ENCODE data around the gene TTC38.

DNA sequence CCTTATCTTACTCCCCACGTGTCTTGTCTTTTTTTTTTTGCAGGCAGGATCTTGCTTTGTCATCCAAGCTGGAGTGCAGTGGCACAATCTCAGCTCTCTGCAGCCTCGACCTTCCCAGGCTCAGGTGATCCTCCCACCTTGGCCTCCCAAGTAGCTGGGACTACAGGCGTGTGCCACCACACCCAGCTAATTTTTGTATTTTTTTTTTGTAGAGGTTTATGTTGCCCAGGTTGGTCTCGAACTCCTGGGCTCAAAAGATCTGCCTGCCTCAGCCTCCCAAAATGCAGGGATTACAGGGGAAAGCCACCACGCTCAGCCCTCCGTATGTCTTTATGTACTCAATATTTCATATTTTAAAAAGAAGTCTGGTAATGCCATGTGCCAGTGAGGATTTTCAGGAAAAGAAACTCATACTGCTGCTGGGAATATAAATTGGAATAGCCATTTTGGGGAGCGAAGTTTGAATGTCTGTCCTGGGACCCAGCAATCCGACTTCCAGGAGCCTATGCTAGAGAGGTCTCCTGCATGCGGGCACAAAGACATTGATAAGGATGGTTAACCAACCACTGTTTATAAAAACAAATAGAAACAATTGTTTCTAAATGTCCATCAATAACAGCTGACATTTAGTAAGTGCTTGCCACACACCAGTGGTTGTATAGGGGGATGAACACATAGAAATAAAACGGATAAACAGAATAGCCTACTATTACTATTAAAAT is 23.3 kb upstream of the NUP50 start:
- RRBS = no CpG with 5 or more reads among the region's 10 CpGs

DNA sequence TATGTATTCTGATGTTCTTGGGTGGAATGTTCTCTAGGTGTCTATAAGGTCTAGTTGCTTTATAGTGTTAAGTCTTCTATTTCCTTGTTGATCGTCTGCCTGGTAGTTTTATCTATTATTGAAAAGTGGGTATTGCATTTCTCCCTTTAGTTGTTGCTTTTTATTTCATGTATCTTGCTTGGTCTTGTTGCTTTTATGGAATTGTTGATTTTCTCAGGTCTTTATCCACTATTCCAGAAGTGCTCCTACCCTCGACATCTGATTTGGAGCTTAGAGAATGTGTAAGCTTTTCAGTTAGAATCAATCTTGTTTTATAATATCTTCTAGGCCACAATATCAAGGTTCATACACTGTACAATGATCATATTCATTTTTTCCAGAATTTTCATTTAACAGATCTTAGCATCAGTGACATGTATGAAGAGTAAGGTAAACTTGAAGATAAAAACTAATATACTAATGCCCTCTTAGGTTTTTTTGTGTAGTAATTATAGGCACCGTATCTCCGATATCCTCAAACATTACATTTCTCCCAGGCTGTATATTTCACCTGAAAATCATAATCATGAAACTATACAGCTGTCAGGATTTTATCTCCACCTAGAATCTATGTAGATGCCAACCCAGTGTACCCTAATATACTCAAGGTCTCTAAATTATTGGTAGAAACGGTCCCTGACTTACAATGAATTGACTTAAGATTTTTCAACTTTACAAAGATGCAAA is 15.1 kb upstream of the NUP50 start:
- RRBS = no CpG with 5 or more reads among the region's 5 CpGs

DNA sequence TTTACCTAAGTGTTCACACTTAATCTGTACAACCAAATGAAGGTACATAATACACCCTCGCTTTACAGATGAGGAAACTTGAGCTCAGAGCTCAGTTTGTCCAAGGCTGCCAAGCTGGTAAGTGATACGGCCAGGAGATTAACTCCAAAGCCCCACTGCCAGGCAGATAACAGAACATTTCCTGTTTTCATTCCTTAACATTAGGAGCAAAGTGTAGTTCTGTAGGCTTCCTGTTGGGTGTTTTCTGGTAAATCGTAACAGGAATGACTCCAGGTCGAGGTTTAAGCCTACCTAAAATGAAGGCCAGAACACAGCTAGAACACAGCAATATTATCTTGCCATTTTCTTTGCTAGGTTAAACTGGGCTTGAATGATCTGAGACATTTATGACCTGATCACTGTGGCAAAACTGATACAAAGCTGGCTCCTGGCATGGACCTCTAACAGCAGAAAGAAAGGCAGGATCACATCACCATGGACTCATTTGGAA is 4.0 kb upstream of the NUP50 start:
- RRBS = no CpG with 5 or more reads among the region's 4 CpGs

- RRBS = no CpG with 5 or more reads among the region's 4 CpGs
Measured at GRCh38 chr22:45179206-45179661, 15.5 kb downstream of the NUP50 start.

DNA sequence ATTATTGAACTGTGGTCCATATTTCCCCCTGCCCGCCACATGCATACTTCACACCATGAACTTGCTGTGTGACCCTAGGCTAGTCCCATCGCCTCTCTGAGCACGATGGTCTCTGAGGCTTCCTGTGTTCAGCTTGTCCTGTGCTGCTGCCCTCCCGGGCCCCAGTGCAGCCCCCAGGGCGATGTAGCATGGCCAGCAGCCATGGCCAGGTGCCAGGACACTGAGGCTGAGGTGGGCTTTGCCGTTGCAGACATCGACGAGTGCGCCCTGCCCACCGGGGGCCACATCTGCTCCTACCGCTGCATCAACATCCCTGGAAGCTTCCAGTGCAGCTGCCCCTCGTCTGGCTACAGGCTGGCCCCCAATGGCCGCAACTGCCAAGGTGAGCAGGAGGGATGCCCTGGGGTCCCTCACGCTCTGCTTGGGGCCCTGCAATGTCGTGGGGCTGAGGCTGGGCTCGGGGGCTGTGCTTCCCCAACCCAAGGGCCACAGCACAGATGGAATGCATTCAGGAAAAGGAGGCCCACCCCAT is 45.7 kb downstream of the FBLN1 start:
- RRBS = no CpG with 5 or more reads among the region's 16 CpGs

- RRBS = no CpG with 5 or more reads among the region's 4 CpGs
Measured at GRCh38 chr22:45848551-45849243, 128.3 kb downstream of the WNT7B start.

DNA sequence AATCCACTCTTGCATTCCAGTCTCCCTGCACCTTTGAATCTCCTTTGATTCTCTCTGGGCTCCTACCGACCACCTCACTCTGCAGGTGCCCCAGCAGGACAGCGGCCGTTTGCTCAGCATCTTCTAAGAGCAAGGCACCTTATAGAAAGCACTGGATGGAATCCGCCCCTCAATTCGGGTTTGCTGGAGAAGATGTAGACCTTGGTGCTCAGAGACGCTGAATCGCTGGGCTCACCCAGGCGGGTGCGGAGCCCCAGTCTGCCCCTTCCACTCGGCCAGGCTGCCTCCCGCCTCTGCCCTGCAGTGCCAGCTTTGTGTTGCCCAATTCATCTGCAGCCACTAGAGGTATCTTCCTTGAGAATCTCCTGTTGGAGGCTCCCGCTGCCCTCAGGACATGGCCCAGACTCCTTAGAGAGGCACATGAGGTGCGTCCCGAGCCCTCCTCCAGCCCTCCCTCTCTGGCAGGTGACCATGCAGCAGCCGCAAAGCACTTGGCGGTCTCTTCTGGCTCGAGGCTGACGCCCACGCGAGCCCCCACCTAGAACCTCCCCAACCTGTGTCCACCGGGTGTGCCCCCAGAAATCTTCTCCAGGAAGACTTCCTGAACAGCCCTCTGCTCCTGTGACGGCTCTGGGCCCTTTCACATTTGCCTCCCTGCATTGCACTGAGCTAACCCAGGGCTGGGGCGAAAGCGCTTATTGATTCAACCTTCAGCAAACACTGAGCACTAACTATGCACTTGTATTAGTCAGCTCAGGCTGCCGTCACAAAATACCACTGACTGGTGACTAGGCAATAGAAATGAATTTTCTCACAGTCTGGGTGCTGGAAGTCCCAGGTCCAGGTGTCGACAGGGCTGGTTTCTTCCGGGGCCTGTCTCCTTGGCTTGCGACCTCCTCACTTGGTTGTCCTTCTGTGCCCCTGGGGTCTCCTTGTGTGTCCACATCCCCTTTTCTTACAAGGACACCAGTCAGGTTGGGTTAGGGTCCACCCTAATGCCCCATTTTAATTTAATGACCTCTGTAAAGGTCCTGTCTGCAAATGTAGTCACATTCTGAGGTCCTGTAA is 117.5 kb downstream of the WNT7B start:
- RRBS = no CpG with 5 or more reads among the region's 28 CpGs

- RRBS = no CpG with 5 or more reads among the region's 13 CpGs
Measured at GRCh38 chr22:45955093-45955489, 21.9 kb downstream of the WNT7B start.

- RRBS = 11% methylated on average over 5 of the region's 23 CpGs
Measured at GRCh38 chr22:45996502-45997238, 19.7 kb upstream of the WNT7B start.

DNA sequence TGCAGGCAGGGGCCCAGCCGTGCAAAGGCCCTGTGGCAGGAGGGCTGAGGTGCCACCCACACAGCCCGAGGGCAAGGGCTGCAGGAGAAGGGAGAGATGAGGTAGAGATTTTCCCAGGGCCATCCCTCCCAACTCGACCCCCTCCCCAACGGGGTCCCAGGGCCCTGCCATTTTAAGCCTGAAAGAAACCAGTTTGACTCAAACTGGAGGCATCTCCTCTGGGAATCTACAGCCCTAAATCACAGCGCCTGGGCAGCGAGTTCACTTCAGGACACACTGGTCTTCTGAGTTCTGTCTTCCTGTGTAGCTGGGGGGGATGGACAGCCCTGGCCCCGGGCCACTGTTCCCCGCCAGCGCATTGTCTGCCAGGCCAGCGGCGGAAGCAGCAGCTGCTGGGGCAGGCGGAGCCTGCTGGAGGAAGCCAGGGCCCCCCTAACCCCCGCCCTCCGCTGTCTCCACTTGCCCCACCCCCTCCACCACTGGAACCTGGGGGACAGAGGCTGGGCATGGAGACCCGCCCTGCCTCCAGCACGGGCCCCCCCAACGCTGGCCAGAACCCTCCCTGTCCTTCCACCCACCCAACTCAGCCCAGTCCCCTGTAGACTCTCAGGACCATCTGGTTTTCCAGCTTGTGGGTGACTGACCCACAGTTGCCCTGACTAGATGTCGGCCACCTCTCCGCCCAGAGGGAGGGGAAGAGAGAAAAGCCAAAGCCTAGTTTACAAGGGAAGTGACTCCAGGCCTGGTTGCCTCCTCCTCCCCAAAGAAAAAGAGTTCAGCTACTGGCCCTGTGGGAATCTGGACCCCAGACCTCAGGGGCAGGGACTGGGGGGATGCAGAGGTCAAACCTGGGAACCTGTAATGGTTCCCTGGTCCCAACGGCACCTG is 20.5 kb upstream of the WNT7B start:
- RRBS = no CpG with 5 or more reads among the region's 20 CpGs

DNA sequence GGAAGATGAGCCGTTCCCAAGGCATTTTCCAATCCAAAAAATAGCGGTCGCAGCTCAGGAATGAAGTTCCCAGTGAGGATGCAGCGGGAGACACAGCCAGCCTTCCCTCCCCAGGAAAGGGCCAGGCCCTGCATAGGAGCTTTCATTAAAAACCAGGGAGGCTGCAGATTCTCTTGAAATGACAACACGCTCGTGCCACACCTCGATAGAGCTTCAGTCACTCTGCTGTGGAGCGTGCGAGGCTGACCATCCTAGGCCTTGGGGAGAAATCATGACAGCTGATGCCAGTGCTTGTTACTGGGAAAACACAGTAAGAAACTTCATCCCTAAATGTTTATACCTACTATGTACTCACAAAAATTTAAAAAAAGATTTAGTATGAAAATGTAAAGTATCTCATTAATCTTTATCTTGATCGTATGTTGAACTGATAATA is 65.9 kb upstream of the WNT7B start:
- RRBS = no CpG with 5 or more reads among the region's 10 CpGs

GRCh38 chr22:46055081-46055842 is 78.3 kb upstream of the WNT7B start:
- RRBS = no CpG with 5 or more reads among the region's 18 CpGs

DNA sequence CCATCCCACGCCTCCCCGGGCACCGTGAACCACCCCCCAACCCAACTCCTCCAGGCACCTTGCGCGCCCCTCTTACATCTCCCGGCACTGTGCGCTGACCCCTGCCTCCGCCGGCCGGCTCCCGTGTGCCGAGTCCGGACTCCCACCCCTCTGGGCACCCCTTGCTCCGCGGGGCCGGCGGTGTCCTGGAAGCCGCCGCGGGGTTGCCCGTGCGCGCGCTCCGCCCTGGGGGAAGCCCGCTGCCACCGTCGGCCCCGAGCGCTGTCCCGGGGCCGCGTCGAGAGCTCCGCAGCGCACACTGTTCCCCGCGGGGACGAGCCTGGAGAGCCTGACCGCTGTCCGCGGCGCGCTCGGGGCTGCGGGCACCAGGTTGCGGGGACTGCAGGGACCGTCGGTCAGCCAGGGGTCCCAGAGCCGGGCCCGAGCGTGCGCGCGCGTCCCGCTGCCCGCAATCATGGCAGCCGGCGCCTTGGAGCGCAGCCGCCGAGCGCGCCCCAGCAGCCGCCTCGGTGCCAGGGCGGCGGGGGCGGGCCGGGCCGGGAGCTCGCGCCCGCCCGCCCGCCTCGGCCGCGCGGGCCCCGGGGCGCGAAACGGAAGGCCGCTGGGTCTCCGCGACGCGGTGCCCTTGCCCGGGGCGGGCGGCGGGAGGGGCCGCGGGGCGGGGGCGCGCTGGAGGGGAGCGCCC is 79.6 kb upstream of the PPARA start:
- RRBS = 1% methylated on average over 72 of the region's 100 CpGs

- RRBS = 10% methylated on average over 1 of the region's 24 CpGs
Measured at GRCh38 chr22:46089903-46090410, 60.4 kb upstream of the PPARA start.

GRCh38 chr22:46155944-46156569 is 5.7 kb downstream of the PPARA start:
- RRBS = no CpG with 5 or more reads among the region's 6 CpGs

DNA sequence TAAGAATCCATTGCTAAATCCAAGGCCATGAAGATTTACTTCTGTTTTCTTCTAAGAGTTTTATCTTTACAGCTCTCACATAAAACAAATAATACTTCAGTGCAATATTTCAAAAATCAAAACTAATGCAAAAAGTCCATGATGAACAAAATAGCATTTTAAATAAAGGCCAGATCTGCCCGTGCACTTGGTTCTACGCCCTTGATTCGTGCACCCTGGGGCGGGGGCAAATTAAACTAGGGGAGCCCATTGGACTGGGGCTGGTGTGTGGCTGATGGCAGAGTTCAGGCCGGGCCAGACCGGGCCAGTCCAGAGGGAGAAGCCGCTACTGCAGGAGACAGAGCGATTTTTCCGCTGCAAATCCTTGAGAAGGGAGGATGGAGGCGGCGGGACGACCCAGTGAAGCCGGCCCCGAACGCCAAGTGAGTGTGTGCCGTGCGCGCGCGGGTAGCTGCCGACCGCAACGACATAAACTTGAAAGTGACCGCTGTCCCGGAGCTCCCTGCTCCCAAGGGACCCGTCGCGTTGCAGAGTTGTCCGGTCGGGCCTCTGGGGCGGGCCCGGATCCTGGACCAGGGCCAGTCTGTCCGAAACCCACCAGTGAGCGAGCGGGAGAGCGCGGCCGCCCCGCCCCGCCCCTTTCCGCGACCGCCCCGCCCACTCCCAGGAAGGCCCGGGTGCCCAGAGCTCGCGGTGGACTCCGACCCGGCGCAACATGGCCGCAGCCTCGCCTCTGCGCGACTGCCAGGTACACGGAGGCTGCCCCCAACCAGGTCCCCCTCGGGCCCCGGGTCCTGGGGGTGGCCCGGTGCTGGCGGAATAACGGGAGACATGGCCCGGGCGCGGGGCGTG is at the start of gene TTC38:
Gene TTC38, plus strand, starts transcription at position 684 of the 852 bp plus-strand sequence.
- RRBS = 2% methylated on average over 26 of the region's 64 CpGs

- RRBS = 81% methylated on average over 3 of the region's 28 CpGs
Measured at GRCh38 chr22:46280571-46281761, 13.2 kb downstream of the TTC38 start.

- RRBS = no CpG with 5 or more reads among the region's 10 CpGs
Measured at GRCh38 chr22:46288948-46289413, 7.7 kb upstream of the GTSE1 start.

DNA sequence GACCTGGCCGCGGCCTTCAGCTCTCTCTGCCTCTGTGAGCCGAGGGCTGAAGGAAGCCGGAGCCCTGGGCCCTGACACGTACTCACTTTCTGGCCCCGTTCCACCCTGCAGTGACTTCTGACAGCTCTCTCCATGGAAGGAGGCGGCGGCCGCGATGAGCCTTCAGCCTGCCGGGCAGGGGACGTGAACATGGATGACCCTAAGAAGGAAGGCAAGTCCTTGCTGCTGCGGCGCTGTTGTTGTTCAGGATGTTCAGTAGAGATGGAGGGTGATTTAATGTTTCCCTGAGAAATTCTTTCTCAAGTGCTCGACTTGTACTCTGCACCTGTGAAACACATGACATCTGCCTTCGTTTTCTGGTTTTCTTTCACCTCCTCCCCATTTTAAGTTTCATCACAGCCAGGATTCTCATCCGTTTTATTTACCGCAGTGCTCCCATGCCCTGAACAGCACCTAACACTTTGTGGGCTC is 634 bp downstream of the GTSE1 start:
- RRBS = 1% methylated on average over 7 of the region's 18 CpGs

DNA sequence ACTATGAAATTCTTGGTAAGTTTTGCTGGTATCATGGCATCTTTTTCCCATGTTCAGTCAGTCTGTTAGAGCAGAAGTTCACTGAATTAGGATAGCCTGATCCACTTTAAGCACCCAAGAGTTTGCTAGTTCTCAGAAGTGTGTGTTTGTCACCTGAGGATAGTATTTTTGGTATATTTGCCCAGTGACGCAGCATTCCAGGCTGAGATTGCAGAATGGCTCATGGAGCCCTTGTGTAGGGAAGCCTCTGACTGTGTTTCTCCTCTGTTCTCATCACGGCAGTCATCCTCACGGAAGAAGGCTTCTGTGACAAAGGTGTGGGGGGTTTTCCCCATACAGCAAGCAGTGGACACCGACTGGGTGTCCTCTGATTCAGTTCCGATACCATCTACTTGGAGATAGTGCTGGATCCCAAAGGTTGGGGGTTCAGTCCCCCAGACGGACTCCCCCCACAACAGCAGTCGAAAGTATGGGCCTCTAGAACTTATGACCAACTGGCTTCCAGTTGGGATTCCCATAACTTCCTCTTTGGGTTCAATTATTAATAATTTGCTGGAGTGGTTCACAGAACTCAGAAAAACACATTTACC is 6.3 kb downstream of the TRMU start:
- RRBS = no CpG with 5 or more reads among the region's 7 CpGs

Measured in pericardium (tissue), 1 donor.